Right lobe of liver (tissue), 4 donors: Measurements from ENCODE around the gene PPP3R2.

DNA sequence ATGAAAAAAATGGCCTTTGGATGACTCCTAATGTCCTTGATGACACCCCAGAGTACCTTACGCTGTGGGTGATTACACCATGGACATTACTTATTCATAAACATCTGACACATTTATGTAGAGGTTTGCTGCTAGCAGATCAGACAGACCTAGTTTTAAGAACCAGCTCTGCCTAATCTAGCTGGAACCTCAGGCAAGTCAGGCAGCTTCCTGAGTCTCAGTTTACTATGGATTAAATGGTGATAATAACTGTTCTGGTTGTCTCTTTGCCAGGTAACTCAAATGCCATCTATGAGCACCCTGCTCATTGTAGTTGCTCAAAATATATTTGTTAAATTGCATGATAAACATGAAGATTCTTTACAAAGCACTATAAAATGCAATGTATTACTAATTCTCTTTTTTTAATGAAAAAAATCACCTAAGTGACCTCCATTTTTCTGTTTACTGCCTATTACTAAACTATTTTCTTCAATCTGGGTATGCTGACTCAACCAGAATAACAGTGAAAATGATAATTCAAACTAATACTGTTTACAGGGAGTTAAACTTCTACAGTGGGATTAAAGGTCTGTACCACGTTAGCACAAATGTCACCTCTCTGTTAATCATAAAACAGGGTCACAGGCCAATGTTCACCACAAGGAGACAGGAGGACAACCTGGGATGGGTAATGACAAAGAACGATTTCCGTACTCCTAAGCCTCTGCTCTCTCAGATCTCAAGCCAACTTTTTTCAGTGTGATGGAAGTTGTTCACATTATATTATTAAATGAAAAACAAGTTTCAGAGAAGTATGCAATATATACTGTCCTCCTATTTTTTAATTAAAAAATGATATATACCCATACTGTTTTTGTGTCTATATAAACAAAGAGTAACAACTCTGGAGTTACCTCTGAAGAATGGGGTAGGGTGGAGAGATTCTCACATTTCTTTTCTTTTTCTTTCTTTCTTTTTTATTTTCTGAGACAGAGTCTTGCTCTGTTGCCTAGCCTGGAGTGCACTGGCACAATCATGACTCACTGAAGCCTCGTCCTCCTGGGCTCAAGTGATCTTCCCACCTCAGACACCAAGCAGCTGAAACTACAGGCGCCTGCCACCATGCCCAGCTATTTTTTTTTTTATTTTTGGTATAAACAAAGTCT lies 2.4 kb downstream of the ALDOB start:
- PRO-cap, 4 experiments: peak in 4 of 4 experiments; most common plus-strand start position 659 of the sequence (in 4); most common minus-strand start position 221 of the sequence (in 2)
- RAMPAGE, long total RNA, 2 experiments: no peak in any of the 2 experiments

DNA sequence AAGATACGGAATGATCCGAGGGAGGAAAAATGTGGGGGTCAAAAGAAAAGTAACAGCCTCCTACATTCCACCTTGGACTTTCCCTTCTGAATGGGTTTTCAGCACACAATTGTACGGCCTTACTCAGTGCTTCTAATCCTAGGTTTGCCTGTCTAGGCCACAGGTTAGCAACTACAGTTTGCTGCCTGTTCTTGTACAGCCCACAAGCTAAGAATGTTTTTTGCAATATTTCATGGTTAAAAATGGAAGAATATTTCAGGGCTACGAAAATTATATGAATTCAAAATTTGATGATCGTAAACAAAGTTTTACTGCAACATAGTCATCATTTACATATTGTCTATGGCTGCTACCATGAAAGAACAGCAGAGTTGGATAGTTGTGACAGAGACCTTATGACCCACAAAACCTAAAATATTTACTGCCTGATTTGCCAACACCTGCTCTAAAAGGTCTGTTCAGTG lies 599 bp upstream of the PGAP4 start:
- PRO-cap, 4 experiments: no peak in any of the 4 experiments
- RAMPAGE, long total RNA, 2 experiments: no peak in any of the 2 experiments

DNA sequence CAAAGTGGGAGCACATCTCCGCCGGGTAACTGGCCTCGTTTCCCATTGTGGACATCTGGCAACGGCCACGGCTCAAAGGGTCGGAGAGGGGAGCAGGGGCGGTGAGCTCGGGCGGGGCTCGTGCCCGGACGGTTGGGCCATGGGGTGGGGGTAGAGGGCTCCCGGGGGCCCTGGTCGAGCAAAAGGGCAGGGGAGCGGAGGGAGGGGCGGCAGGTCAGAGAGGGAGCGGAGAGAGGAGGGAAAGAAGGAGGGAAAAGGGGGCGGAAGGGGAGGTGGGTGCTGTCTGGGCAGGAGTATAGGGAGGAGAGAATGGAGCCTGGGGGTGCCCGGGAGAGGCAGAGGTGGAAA lies at the start of gene PPP3R2:
Gene PPP3R2, minus strand, starts transcription at position 94 of the 348 bp plus-strand sequence.
- PRO-cap, 4 experiments: no peak in any of the 4 experiments
- RAMPAGE, long total RNA, 2 experiments: no peak in any of the 2 experiments

DNA sequence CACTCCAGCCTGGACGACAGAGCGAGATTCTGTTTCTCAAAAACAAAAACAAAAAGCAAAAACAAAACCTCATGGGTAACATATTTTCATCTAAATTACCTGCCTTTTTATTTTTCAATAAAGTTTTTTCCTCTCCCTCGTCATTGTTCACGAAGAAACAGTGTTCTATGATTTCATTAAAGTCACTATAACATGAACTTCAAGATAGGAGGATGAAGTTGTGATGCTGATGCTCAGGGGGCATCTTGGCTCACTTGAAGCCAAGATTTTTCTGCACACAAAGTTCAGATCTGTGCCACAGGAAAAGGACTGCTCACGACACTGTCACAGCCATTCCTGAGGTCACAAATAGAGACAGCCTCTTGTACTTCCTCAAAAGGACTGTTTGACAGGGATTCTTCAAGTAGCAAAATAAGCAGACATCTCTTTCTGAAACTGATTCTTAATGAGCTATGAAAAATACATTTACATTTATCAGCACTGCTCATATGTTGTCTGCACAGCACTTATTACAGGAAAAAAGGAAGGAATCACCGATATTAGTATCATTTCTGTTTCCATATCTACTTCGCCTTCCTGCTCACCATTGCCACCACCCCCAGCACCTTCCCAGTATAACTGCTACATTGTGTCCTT lies 16.2 kb downstream of the NIPSNAP3B start:
- PRO-cap, 4 experiments: no peak in any of the 4 experiments
- RAMPAGE, long total RNA, 2 experiments: no peak in any of the 2 experiments

- PRO-cap, 4 experiments: peak in 2 of 4 experiments; most common plus-strand start chr9:104794340 (in 1)
- RAMPAGE, long total RNA, 2 experiments: no peak in any of the 2 experiments
Observed at GRCh38 chr9:104794078-104794677, 30.2 kb downstream of the NIPSNAP3B start.

DNA sequence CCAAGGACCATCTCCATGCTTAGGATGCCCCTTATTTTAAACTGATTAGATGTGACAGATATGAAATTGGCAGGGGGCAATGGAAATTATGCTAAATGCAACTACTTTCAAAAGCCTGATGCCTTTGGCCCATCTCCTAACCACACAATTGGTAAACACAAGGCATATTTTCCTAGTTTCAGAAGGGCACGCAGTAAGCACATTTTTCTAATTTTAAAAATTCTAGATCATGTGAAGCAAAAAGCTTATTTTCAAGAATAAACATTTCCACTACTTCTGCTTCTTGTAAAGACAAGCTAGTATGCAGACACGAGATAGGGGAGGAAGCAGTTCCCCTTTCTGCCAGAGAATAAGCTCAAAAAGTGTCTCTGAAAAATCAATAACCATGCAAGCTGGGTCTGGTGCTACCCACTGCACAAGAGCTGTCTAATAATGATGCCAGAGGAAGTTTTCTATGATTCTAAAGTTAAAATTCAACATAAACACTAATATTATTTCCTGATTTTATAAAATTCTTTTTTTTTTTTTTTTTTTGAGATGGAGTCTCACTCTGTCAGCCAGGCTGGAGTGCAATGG lies 67.6 kb downstream of the ABCA1 start:
- PRO-cap, 4 experiments: peak in 1 of 4 experiments; most common minus-strand start position 421 of the sequence (in 1)
- RAMPAGE, long total RNA, 2 experiments: no peak in any of the 2 experiments

DNA sequence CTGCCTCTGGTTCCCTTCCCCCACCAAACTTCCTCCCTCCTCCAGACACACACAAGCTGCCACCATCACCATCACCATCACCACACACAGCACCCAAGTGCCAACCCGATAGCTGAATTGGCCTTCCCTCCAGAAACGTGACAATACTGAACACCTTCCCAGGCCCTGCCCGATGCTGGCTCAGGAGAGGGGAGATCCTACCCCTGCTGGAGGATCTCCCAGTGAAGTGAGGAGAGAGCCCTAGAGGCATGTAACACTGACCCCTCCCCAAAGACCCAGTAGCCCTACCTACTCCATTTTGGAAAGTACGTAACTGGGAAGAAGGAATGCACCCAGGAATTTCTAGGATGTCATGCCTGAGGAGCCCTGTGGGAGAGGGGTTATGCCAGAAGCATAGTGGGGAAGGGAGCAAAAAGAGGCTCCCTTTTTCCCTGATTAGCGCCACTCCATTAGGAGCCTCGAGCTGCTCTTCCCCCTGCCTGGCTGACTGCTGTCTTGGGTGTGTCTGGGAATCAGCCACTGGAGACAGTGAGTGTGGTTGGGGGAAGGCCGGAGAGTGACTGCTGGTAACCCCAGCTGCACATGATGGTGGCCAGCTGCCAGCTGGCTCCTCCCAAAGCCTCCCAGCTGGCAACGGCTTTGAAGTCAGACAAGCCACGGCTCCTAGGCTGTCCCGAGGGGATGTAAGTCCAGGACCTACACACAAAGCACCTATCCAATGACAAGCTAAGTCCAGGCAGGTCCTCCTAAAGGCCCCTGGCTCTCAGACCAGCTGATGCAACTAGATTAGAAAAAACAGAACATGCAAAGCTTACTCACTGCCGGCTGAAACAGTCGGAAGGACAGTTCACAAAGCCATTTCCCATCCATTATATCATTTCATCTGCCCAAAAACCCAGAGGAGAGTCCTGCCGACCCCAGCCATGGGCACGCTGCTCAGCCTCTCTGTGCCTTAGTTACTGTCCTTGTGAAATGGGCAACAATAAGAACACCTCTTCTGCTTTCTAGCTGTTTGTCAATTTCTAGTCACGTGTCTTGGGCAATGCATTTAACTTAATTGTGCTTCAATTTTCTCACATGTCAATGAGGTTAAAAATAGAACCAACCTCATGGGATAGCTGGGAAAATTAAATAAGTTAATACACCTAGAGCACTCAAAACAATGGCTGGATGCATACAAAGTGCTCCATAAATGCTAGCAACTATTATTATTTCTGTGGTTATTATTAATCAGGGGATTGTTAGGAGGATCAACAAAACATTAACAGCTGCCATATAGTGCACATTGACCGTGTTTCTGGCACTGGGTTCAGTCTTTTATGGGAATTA lies 136.6 kb upstream of the ABCA1 start:
- PRO-cap, 4 experiments: peak in 4 of 4 experiments; most common plus-strand start position 642 of the sequence (in 1); most common minus-strand start position 485 of the sequence (in 4)
- RAMPAGE, long total RNA, 2 experiments: no peak in any of the 2 experiments

- PRO-cap, 4 experiments: peak in 4 of 4 experiments; most common plus-strand start chr9:105192089 (in 4); most common minus-strand start chr9:105191722 (in 1)
- RAMPAGE, long total RNA, 2 experiments: no peak in any of the 2 experiments
Observed at GRCh38 chr9:105191553-105192269, 52.7 kb upstream of the SLC44A1 start.

DNA sequence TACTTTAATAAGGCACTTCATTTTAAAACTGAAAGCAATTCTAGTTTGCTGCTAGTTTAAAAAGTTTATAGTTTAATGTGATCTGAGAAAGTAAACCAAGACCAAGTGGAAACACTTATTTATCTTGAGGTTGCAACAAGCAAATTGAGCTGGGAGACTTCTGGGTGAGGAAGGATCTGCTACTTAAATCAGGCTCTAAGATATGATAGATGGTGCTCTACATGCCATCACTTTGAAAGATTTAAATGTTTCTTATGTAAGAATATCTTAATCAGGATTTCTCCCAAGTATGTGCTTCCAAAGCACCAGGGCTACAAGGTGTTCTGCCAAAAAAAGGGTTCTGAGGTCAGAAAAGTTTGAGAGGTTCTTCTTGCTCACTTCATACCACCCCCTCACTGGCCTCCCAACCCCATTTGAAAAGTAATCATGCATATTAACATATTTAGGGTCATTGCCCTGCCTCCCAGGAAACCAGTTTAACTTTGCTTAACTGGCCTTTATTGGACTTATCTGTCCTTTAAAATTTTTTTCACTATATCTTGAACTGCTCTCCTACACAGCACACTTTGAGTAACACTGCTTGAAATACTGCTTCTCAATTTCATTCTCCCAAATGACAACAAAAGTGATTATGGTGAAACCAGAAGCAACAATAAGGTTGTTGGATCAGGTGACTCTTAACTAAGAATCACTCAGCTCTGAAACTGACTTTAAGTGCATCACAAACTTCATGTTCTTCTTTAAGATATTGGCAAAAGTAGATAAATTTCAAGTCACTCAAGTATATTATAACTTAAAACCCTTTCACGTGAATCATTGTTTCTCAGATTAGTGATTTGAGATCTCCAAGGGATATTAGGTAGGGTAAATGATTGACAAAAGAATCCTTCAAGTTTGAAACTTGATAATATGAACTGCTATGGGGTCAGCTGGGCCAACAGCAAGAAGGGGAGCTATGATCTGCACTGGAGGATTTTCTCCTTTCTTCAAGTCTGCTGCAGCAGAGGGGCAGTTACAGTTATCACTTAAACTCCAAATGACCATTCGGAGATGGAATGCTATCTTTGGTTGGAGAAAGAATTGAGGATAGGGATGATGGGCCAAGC lies 15.7 kb downstream of the SLC44A1 start:
- PRO-cap, 4 experiments: no peak in any of the 4 experiments
- RAMPAGE, long total RNA, 2 experiments: no peak in any of the 2 experiments

DNA sequence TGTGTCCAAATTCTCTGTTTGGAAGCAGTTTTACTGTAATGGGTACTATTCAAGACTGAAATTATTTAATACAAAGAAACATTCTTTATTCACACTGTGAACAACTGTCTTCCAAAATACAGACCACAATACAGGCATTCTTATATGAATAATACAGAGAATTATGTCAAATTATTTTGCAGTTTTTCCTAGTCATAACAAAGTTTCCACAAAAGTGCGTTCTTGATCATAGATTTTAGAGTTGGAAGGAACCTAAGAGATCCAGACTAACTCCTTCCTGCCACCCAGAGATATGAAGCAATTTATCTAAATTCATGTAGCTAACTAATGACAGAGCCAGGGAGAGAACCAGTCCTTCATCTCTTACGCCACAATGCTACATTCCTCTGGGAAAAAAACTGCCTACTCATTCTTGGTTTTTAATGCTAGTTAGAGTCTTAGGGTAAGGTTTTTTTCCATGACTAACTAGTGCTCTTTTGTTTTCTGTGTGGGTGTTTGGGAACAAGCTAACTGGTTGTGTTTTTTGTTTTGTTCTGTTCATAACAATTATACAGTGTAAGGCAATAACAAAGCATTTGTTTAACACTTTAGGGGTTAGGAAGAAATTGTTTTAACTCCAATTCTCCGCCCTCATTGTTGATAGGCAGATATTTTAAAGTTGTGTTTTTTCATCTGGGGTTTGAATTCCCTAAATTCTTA lies 52.4 kb downstream of the SLC44A1 start:
- PRO-cap, 4 experiments: peak in 1 of 4 experiments; most common minus-strand start position 294 of the sequence (in 1)
- RAMPAGE, long total RNA, 2 experiments: no peak in any of the 2 experiments

DNA sequence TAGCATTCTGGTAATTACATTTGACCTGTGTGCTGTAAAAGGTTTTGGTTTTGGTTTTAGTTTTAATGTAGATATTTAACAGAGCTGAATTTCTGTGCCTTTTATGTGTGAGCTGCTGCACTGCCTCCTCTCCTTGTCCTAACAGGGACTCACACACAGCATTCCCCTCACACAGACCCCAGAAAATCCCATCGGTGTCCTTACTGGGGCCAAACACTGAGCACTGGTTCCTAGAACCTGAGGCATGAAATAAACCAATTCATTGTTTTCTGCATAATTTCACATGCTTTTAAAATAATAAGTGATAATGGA lies 30.9 kb upstream of the FSD1L start:
- PRO-cap, 4 experiments: peak in 2 of 4 experiments; most common plus-strand start position 97 of the sequence (in 1)
- RAMPAGE, long total RNA, 2 experiments: no peak in any of the 2 experiments

DNA sequence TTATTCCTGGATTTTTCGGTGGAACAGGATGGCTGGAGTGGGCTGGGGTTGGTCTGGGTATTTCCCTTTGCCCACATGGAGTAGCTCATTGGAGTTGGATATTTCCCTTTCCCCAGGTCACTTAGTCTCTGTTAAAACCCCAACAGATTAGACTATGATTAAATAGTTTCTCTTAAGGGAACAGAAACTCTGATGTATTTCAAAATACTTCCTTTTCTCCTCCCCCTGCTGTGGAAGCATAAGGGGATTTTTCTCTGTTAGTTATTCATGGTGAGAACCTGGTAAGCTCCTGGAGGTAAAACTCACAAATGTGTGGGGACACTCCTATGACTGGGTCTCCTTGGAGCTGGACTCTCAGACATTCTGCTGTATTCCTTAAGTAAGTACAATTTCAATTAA lies 52.5 kb downstream of the FSD1L start:
- PRO-cap, 4 experiments: no peak in any of the 4 experiments
- RAMPAGE, long total RNA, 2 experiments: no peak in any of the 2 experiments

DNA sequence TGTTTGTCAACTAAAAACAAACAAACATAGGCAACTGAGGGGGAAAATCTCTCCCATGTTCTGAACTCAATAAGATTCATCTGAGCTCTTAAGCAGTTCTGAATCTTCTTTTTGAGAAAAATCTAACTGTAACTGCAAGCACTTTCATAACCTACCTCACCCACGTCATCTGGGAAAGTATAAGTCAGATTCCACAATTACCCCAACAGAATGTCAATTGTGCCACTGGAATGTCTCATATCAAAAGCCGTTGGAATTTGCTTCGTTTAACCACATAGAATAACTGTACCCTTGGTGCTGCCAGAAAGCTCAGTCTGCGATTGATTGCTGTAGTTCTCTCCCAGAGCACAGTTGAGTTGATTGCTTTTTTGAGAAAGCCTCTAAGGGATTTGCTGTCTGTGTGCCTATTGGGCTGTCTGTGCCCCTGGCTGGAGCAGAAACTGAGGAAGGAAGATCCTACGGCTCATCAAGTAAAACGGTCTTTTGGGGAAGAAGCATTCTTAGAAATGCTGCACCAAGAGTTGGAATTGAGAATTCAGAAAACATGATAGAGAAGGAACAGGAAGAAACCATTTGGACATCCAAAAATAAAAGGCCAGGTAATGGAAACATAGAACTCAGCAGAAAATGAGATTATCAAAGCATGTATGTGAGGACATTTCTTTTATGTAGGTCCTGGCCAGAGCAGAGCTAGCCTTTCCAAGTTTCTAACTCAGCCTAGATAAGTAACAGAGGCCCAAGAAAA lies 583.7 kb downstream of the TMEM38B start:
- PRO-cap, 4 experiments: no peak in any of the 4 experiments
- RAMPAGE, long total RNA, 2 experiments: no peak in any of the 2 experiments

DNA sequence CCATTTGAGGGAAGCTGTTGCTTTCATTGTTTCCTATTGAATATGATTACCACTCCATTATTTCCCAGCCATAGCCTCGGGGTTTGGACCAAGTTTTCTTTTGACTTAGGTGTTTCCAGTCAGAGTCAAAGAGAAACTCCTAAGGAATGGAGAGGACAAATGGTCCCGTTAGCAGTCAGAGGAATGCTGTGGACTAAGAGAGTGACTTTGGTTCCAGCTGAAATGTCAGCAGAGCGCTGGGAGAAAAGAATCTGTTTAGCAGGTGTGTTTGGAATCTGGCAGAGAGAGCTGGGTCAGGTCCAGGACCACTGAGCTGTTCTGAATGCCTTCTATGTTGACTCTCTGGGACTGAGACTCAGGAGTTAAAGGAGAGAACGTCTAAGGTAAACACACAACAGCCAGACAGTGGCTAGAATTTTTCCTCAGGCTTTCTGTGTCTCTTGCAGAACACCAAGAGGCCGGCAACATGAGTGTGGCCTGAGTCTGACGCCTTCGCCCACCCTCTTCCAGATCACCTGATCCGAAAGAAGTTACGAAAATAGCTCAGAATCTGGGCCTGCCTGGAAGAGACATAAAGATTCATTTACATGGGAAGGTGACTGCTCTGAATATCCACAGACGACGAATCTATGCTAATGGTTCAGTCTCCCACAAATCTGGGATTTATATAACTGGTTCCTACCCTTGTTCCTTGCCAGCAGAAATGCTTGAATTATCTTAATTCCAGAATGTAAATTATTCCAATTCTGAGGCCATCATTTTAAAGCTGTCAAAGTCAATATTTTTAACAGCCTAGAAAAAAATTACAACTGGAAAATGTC lies 107.2 kb upstream of the ZNF462 start:
- PRO-cap, 4 experiments: no peak in any of the 4 experiments
- RAMPAGE, long total RNA, 2 experiments: no peak in any of the 2 experiments

DNA sequence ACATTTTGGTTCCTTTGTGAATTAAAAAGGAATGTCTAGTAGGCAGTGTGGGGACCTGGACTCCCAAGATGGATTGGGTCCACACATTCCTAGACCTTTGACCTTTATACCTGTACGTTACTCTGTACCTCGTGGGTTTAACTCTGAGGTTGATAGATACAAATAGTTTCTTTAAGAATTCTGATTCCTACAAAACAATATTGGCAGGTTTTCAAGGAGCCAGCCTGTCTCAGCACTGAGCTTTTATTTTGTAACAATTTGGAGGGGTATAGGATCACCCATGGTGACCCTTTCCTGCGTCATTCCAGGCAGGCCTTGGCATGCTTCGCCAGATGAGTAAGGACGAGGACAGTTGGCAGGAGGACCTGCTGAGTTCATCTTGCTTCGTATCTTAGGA lies 17.8 kb downstream of the ZNF462 start:
- PRO-cap, 4 experiments: no peak in any of the 4 experiments
- RAMPAGE, long total RNA, 2 experiments: no peak in any of the 2 experiments

DNA sequence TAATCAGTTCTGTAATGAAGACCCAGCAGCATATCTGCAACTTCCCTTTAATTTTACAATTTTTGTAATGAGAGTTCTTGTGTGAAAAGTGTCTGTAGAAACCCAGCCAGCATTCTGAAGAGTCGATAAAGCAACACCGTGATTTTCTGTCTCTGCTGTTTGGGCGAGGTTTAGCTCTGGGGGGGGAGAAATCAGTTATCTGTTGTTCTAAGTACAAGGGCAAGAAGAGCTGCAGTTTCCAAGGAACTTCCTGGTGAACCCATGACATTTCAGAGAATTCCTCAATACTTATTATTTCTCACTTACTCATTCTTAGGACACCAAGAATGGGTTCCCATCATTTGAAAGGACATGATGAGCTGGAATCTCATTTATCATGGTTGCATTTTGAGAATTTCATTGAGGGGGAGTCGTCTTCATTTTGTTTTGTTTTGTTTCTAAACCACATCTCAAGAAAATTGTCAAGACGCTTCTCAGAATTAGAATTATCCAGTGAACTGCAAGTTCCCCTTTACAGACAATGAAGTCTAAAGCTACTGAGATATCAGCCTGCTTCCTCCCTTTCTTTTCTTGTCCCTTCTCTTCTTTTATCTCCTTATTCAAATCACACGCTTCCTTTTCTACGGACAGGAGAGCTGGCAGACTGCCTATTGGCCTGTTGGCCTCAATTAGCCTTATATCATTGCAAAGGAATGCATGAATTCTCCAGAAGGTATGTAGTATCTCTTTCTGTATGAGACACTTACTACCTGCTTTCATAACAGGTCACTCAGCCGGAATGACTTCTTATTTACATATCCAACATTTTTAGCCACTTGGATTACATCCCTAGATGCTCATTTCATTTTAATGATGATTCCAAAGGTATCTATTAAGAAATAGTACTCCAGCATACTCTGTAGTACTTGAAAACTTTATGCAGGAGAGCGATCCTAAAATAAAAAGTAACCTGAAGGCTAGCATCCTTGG lies 53.7 kb downstream of the ZNF462 start:
- PRO-cap, 4 experiments: no peak in any of the 4 experiments
- RAMPAGE, long total RNA, 2 experiments: no peak in any of the 2 experiments

DNA sequence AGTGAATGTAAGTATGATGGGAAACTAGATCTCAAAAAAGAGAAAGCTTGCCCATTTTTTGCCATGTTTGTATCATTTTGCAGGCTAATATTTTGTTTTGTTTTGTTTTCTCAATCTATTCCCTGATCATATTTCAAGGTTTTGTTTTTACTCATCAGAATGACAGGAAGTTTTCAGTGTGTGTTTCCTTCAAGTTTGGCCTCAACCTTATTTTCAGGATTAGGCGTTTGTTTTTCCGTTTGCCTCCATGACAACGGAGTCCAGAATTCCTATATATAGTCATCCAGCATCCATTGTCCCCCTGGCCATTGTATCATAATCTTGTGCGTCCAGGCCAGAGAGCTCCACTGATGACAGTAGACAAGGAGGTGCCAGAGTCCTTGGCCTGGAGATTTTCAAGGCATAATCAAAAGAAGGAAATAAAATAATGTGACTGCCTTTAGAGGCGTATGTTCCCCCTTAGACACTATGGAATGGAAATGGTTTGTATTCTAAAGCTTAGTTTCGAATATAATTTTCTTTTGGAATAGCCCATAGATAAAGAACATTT lies 99.7 kb downstream of the ZNF462 start:
- PRO-cap, 4 experiments: no peak in any of the 4 experiments
- RAMPAGE, long total RNA, 2 experiments: no peak in any of the 2 experiments

GRCh38 chr9:107172604-107173097 lies 110.4 kb upstream of the RAD23B start:
- PRO-cap, 4 experiments: peak in 1 of 4 experiments; most common plus-strand start chr9:107172809 (in 1)
- RAMPAGE, long total RNA, 2 experiments: start-site peak on the plus strand in 1 of 2 experiments, at chr9:107172776-107172815 at its widest, 5 reads per replicate

- PRO-cap, 4 experiments: no peak in any of the 4 experiments
- RAMPAGE, long total RNA, 2 experiments: start-site peak on the minus strand in 1 of 2 experiments, at chr9:107176098-107176350 at its widest, 5 reads per replicate
Observed at GRCh38 chr9:107175650-107176415, 107.2 kb upstream of the RAD23B start.

- PRO-cap, 4 experiments: no peak in any of the 4 experiments
- RAMPAGE, long total RNA, 2 experiments: no peak in any of the 2 experiments
Observed at GRCh38 chr9:107368207-107369229, 85.4 kb downstream of the RAD23B start.